Airway epithelial cell (primary cell): ENCODE measurements around the gene DEF6.

GRCh38 chr6:35297362-35298014, at the start of gene DEF6:
DEF6 (plus strand) TSS chr6:35297818.
- RAMPAGE, long total RNA = no peak

GRCh38 chr6:35332399-35332778, 10.0 kb upstream of the PPARD start:
- RAMPAGE, long total RNA = no peak

GRCh38 chr6:35370052-35371014, 28.0 kb downstream of the PPARD start:
- RAMPAGE, long total RNA = no peak

DNA sequence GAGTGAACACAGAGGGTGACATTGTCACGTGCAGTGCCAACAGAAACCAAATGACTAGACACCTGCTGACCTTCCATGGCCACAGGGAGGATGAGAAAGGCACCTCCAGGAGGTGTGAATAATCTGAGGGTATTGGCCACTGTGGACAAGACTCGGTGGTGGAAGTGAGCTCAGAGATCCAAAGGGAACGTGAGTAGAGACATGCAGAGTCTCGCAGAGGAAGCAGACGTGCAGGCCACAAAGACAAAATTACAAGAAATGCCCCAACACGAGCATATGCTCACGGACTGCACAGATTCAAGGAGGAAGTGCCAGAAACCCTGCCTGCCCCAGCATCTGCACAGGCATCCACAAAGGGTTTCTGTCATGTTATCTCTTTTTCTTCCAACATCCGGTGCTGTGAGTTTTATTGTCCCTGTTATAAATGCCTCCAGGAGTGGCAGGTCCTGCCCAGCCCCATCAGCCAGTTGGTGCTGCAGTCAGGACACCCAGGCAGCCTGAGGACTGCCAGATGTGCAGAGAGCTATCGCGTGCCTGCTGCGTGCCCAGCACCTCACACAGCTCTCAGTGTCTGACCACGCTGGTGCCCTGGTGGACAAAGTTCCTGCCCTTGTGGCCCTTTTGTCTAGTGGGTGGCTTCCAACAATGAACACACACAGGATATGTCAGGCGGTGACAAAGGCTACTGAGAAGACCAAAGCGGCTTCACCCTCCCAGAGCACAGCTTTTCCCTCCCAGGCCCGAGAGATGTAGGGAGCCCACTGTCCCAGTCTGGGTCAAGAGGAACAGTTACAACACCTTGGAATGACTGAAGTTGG, 34.0 kb upstream of the FANCE start:
- RAMPAGE, long total RNA = no peak

DNA sequence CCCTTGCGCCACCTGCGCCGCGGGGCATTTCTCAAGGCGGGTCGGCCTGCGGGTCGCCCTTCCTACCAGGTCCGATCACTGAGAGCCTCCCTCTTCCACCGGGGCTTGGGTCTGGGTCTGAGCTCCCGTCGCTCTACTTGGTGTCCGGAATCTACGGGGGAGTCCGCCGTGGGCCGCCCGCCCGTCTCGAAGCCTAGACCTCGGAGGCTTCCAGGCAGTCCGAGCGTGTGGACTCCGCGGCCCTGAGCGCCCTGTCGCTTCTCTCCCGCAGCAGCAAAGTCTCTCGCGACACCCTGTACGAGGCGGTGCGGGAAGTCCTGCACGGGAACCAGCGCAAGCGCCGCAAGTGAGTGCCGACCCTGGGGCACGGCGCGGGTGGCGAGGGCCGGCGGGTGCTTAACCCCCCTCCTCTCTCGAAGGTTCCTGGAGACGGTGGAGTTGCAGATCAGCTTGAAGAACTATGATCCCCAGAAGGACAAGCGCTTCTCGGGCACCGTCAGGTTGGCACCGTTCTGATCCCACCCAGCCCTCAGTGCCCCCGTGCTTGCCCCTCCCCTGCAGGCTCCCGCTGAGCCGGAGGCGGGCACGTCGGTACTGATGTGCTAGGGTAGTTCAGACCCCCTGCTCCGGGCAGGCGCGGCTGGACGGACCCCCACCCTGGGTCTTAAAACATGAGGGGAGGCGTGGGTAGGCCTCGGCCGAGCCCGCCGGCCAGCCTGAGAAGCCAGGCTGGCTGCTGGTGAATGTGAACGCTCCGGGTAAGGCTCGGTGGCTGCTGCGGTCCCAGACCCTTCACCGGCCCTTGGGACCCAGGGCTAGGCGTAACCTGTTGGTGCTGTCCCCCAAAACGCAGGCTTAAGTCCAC, 559 bp downstream of the RPL10A start:
- RAMPAGE, long total RNA = no peak

DNA sequence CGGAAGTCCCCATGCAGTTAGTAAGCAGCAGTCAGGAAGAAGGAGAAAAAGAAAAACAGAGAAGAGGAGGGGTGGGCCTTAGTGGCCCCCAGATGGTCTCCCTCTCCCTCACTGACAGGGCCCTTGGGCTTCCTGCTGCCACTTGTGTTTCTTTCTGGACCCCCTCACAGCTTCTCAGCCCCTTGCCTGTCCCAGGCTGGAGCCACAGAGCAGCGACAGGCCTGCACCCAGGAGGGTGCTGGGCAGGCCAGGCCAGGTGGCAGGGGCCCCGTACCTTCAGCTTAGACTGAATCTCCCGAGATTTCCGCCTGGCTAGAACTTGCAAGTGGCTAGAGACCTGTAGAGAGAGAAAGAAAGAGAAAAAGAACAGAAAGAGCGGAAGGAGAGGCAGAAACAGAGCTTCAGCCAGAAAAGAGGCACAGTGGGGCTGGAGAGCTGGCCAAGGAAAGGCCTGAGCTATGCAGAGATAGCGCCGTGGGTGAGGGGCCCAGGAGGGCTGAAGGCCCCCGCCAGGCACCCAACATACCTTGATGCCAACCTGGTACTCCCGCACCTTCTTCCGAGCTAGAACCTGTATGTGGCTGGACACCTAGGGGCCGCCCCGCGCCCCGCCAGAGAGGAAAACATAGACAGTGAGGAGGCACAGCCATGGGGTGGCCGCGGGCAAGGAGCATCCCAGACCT, 11.7 kb downstream of the RPL10A start:
- RAMPAGE, long total RNA = no peak

DNA sequence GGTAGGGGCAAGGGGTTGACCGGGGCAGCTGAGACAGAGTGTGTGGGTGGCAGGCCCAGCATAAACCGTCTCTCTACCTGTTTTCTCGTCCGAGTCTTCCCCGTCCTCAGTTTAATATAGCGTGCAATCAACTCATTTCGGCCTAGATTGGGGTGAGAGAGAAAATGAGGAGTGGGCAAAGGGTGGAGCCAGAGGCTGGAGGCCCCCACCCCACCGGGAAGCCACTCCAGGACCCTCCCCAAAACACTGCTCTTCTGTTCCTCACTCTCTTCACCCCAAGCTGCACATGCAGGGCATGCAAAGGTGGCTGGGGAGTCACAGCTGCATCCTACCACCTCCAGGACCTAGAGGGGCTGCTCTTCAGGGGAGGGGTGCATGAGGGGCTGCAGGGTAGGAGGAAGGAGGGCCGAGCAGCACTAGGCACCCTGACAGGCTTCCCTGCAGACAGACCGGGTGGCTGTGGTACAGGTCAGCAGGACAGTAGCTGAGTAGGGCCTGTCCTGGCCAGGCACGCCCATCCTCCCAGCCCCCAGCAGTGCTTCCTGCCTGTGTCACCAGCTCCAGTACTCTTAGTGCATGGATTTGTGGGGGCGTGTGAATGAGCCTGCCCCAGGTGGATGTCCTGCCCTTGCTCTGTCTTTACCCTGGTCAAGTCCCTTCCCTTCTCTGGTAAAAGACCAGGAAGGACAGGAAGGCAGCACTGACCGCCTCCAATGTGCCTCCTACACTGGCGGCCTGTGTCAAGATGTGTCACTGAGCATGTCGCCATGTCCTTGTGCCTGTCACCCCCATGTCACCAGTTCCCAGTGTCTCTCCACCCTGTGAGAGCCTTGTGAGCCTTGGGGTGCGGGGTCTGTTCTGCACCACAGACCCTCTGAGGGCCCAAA, 12.2 kb downstream of the TEAD3 start:
- RAMPAGE, long total RNA = no peak

- RAMPAGE, long total RNA = no peak
Measured at GRCh38 chr6:35522692-35523119, 10.0 kb upstream of the TULP1 start.

GRCh38 chr6:35663512-35664330, 25.0 kb downstream of the FKBP5 start:
- RAMPAGE, long total RNA = no peak

- RAMPAGE, long total RNA = no peak
Measured at GRCh38 chr6:35687185-35687456, 1.6 kb downstream of the FKBP5 start.

- RAMPAGE, long total RNA = no peak
Measured at GRCh38 chr6:35725045-35725402, 11.8 kb upstream of the ARMC12 start.

DNA sequence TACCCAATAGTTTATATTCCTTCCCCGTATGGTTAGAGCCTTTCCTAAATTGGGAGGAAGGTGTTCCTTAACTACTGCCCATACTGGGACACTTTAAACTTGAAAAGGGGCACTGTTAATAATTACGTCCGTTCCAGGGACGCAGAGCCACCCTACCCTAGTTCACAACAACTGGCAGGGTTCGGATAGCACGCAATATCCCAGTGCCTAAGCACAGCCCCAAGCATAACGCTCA, 5.8 kb upstream of the ARMC12 start:
- RAMPAGE, long total RNA = no peak

- RAMPAGE, long total RNA = no peak
Measured at GRCh38 chr6:36037485-36038218, 10.0 kb downstream of the MAPK14 start.

DNA sequence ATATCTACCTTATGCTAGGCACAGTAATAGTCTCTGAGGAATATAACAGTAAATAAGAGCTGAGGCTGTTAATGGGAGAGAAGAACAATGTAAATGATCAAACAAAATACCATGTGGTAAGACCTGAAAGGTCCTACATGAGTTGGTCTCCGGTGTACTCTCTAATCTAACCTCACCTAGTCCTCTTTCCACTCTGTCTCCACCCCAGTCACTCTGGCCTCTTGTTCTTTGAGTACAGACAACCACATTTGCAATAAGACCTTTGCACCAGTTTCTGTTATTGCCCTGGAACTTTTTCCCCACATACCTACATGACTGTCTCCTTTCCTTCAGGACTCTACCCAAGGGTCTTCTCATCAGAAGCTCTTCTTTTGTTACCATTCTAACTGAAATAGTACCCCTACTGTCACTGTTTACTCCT, 37.1 kb downstream of the MAPK14 start:
- RAMPAGE, long total RNA = no peak

DNA sequence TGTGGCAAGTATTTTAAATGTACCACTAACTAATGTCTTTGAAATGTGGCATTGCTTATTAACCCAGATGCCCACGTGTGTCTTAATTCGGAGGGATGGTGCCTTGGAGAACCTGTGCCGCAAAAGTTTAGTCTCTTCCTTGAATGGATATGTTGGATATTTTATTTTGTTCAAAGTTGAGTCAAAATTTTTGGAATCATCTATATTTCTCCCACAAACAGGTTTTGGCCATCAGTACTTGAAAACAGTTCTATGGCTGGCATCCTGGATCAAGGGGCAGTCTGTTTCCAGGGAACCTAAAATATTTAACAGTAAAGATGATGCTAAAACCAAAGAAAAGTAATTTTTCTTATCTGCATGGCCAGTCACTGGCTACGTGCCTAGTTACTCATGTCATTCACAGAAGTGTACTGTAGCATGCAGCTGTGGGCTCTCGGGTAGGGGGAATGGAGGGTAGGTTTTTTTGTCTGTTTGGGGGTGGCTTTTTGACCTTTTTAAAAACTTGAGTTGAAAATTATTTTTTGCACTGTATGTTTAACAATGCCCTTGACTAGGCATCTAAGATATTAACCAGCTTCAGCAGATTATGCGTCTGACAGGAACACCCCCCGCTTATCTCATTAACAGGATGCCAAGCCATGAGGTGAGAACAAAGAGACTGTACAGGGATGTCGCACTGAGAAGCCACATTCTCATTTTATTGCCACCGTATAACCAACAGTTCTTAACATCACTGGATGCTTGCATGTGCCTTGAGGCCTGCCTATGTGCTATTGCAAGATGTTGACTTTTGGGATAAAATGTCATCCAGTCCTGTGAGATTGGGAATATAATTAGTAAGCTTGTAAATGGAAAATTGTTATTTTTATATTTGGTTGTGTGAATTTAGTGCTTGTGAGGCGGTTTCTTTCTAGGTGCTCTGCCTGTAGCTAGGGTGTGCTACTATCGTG, 30.4 kb upstream of the MAPK13 start:
- RAMPAGE, long total RNA = no peak

DNA sequence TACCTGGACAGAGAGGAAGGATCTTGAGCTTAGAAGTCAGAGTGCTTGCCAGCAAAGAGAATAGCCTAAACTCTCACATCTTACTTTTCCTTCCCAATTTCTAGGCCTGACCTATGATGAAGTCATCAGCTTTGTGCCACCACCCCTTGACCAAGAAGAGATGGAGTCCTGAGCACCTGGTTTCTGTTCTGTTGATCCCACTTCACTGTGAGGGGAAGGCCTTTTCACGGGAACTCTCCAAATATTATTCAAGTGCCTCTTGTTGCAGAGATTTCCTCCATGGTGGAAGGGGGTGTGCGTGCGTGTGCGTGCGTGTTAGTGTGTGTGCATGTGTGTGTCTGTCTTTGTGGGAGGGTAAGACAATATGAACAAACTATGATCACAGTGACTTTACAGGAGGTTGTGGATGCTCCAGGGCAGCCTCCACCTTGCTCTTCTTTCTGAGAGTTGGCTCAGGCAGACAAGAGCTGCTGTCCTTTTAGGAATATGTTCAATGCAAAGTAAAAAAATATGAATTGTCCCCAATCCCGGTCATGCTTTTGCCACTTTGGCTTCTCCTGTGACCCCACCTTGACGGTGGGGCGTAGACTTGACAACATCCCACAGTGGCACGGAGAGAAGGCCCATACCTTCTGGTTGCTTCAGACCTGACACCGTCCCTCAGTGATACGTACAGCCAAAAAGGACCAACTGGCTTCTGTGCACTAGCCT, 21.9 kb upstream of the MAPK13 start:
- RAMPAGE, long total RNA = no peak

DNA sequence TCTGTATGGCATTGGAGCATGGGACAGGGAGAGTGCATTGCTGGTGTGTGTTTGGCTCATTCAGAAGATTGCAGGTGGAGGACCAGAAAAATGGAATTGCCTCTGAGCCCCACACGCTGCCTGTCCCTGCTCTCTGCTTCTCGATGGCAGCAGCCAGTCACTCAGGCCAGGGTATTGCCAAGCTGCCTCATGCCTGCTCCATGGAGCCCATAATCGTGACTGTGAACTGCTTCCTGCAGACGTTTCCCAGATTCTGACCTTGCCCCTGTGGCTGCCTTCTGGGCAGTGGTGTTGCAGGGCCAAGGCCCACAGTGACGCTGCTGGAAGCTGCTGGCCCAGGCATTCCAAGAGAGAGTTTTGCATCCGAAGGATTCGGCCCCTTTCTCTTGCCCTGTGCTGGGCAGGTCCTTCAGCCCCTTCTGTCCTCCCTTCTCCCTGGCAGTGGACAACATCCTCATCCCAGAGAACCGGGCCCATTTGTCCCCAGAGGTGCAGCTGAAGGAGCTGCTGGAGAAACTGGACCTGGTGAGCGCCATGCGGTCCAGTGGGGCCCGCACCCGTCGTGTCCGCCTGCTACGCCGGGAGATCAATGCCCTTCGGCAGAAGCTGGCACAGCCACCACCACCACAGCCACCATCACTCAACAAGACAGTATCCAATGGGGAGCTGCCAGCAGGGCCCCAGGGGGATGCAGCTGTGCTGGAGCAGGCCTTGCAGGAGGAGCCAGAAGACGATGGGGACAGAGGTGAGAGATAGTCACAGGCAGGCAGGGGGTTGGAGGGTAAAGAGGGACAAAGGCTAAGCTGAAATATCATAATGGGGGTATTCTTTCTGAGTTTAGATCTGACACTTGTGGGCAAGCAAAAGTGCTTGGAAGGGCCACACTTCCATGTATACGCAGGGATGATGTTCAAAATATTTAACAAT, 14.5 kb downstream of the BRPF3 start:
- RAMPAGE, long total RNA = no peak

DNA sequence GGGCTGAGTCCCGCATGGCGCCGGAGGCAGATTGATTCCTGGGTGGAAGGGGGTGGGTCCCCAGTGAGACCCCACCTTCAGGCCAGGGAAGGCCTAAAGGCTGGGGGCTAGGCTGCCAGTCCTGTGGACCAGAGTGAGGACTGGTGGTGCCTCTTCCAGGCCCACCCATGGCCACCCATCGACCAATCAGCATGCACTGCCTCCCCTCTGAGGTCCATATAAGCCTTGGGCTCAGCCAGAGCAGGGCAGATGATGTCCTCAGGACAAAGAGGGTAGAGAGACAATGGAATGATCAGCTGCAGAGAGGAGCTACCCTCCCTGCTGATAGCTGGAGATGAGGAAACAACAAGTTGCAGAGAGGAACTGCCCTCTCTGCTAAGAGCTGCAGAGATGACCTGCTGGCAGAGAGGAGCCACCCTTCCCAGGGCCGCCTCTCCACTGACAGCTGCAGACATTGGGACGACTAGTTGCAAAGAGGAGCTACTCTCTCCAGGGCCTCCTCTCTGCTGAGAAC, 9.1 kb upstream of the ETV7 start:
- RAMPAGE, long total RNA = no peak

- RAMPAGE, long total RNA = no peak
Measured at GRCh38 chr6:36423056-36424356, 19.1 kb downstream of the PXT1 start.

DNA sequence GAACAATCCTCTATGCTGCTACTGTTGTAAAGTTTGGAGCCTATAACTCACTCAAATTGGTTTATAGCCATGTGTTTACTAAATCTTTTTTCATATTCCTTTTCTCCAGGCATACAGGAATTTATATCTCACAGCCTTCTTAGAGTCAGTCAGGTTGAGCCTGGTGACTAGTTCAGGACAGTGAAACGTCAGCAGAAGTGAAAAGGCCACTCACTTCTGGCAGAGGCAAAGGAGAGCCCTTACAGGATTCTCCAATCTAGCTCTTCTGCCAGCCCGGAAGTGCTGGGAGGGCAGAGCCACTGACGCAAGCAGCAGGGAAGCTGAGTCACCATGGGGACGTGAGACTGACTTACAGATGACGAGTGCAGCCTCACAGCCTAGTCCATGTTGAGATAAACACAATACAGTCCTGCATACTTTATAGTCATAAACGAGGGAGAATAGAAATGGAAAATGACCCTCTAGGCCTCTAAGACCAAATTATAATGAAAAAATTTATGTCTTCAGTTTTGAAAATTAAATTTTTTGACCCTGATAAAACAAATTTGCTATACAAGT, 1.3 kb downstream of the PXT1 start:
- RAMPAGE, long total RNA = no peak